NCI-H460 (cell line): ENCODE data around the genes BTBD9 and DAAM2.

DNA sequence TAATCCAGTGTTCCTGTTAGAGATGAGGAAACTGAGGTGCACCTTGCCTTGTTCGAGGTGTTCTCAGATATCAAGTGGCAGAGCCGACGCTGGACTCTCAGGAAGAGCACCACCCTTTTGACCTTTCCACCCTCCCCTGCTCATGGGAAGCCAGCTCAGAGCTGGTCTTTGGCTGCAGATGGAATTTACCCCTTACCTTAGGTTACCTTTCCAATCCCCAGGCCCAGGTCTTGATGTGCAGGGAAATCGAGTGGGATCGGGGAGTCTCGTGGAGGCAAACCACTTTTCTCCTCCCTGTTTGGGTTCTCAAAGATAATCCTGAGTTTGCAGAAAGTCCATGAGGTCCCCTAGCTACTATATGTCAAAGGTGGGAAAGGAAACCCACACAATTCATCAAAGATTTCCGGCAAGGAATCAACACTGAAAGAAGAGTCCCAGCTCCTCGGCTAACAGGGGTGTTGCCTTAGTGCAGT is 62.9 kb upstream of the PIM1 start:
RAMPAGE:
- cytosol, long total RNA, result no peak
- long total RNA, result no peak
- nucleus, long total RNA, result no peak

RAMPAGE:
- cytosol, long total RNA, result no peak
- long total RNA, result no peak
- nucleus, long total RNA, result no peak
Measured at GRCh38 chr6:37136089-37136749, 33.7 kb upstream of the PIM1 start.

DNA sequence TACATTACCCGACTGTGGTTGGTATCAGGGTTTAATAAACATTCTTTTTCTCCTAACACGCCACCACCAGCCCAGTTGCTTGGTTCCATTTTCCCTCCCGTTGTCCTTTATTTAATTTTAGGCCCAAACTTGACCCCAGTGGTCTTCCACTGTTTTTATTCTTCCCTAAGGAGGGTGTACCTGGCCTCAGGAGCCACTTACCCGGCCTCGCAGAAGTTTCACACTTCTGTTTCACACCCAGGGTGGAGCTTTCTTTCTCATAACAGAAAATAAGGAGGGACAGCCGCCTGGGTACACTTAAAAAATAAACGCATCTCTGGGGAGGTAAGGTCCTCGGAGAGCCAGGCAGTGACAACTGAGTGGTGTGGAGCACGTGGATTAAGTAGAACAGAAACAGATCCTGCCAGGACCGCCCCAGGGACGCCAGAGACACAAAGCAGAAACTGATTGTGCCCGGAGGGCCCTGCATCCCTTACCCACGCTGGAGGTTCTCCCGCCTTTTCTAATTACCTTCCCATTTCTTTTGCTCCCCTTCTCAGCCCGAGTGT is 33.0 kb upstream of the PIM1 start:
RAMPAGE:
- cytosol, long total RNA, result no peak
- long total RNA, result no peak
- nucleus, long total RNA, result no peak

DNA sequence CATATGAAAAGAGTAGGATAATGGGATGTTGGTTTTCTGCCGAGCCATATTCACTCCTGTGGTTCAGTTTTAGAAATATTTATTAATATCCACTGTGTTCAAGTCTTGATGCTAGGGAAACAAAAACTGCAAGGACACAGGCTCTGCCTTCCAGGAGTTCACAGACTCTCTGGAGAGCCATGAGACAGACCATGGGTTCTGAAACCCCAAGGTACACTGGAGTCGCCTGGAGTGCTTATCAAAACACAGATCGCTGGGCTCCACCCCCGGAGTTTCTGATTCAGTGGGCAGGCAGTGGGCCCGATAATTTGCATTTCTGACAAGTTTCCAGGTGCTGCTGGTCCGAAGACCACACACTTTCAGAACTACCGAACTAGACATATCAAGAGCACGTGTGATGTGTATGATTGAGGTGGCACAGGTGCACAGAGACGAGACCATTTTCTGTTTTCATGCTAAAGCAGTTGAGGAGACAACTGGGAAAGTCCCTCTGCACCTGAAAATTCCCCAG is 14.6 kb upstream of the PIM1 start:
RAMPAGE:
- cytosol, long total RNA, result no peak
- long total RNA, result no peak
- nucleus, long total RNA, result no peak

DNA sequence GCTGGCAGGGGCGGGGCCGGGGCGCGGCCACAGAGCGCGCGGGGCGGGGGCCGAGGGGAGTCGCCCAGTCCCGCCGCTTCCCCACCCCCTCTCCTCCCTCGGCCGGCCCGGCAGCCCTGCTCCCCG is 149 bp upstream of the PIM1 start:
RAMPAGE:
- cytosol, long total RNA, result no peak
- long total RNA, result no peak
- nucleus, long total RNA, result no peak

RAMPAGE:
- cytosol, long total RNA, result no peak
- long total RNA, result no peak
- nucleus, long total RNA, result no peak
Measured at GRCh38 chr6:37172806-37173684, 3.1 kb downstream of the PIM1 start.

DNA sequence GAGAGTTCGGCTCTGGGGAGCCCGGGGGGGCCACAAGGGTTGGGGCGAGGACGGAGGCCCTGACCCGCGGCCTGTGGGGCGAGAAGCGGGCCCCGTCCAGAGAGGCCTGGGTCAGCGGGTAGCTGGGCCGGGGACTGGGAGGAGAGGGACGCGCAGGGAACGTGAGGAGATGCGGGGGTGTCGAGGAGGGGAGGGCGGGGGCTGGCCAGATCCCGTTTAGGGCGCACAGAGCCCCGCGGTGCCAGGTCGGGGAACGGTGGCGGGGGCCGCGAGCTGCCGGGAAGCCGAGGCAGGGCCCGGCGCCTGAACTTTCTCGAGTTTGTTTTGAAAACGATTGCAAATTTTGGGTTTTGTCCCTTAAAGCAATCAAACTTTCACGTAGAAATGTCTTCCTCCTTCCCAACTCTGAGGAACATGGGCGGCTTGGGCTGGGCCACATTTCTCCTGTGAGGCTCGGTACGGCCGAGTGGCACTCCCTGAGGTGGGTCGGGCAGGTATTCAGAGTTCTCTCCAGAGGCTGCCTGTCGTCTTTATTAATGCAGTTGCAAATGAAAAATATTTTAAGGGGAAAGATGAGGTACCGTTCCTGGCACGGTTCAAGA is 852 bp downstream of the RNF8 start:
RAMPAGE:
- cytosol, long total RNA, result no peak
- long total RNA, result no peak
- nucleus, long total RNA, result no peak

RAMPAGE:
- cytosol, long total RNA, result no peak
- long total RNA, result no peak
- nucleus, long total RNA, result no peak
Measured at GRCh38 chr6:37731893-37732326, 34.2 kb upstream of the MDGA1 start.

RAMPAGE:
- cytosol, long total RNA, result no peak
- long total RNA, result no peak
- nucleus, long total RNA, result no peak
Measured at GRCh38 chr6:37920558-37921400, 101.3 kb downstream of the ZFAND3 start.

GRCh38 chr6:37931276-37932206 is 112.0 kb downstream of the ZFAND3 start:
RAMPAGE:
- cytosol, long total RNA, result no peak
- long total RNA, result no peak
- nucleus, long total RNA, result no peak

DNA sequence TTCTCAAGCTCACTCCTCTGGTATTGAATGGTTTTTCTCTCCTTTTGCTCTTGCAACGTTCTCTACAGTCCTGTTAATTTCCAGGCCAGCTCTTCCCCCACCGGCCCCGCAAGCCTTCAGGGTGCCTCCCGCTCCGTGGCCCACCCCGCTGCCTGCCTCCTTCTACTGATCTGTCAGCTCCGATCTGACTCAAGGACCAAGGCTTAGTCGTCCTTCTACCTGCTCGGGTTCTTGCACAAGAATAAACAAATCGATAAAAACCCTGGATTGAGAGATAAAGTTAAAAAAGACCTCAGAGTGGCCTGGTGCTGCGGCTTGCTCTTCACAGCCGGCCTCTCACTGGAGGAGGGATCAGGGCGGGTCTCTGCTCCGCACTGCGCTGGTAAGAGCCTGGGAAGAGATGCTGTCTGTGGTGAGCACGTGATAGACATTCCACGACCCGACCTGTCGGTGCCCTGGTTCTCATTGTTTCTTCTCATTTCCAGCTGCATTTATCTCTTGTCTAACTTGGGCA is 357.8 kb downstream of the ZFAND3 start:
RAMPAGE:
- cytosol, long total RNA, result no peak
- long total RNA, result no peak
- nucleus, long total RNA, result no peak

RAMPAGE:
- cytosol, long total RNA, result no peak
- long total RNA, result no peak
- nucleus, long total RNA, result no peak
Measured at GRCh38 chr6:38430965-38431424, 208.7 kb downstream of the BTBD9 start.

DNA sequence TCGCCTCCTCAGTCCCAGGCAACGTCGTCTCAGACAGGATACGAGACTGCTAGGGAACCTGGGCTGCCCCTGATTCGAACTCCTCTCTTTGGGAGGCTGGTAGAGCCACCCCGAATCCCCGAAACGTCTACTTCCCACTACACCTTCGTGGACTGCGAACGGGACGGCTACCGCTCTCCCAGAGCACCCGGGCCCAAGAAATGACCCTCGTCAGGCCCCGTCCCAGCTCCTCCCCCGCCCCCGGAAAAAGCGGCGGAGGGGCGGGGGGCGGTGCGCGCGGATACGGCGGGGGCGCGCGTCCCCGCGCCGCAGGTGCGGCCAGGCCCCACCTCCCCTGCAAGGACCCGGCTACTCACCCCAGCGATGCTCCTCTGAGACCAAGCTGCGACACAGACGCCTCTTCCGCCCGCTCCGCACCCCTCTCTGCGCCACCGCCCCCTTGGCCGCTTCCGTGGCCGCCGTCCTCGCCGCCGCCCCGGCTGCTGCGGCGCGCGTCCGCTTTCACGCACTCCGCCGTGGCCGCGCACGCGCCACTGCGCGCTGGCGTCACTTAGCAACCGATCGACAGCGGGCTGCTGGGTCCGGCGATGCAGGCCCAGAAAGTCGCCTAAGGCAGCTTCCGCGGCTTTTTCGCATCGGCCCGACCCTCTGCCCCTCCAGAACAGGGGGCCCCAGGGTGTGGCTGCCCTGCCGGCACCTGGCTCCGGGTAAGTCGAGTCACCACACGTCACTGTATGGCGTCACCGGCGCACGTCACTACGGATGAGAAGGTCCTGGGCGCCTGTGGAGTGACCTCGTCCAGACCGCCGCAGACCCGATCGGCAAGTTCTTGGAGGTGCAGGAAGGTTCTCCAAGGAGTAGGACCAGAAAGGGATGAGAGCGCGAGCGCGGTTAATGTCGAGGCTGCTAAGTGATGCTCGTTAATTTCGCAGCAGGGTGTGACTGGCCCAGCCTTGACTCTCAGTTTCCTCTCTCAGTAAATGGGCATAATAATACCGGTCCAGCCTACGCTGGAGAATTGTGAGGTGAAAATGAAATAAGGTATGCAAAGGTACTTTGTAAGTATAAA is at the start of gene BTBD9:
Gene BTBD9, minus strand, starts transcription at position 486 of the 1,069 bp plus-strand sequence.
RAMPAGE:
- cytosol, long total RNA, result start-site peak on the minus strand centred at position 454 of the sequence, 71 bp wide, 17 and 7 reads in 2 replicates
- long total RNA, result no peak
- nucleus, long total RNA, result start-site peak on the minus strand centred at position 456 of the sequence, 131 bp wide, 23 and 17 reads in 2 replicates

RAMPAGE:
- cytosol, long total RNA, result no peak
- long total RNA, result no peak
- nucleus, long total RNA, result no peak
Measured at GRCh38 chr6:38688374-38688956, 14.5 kb downstream of the GLO1 start.

DNA sequence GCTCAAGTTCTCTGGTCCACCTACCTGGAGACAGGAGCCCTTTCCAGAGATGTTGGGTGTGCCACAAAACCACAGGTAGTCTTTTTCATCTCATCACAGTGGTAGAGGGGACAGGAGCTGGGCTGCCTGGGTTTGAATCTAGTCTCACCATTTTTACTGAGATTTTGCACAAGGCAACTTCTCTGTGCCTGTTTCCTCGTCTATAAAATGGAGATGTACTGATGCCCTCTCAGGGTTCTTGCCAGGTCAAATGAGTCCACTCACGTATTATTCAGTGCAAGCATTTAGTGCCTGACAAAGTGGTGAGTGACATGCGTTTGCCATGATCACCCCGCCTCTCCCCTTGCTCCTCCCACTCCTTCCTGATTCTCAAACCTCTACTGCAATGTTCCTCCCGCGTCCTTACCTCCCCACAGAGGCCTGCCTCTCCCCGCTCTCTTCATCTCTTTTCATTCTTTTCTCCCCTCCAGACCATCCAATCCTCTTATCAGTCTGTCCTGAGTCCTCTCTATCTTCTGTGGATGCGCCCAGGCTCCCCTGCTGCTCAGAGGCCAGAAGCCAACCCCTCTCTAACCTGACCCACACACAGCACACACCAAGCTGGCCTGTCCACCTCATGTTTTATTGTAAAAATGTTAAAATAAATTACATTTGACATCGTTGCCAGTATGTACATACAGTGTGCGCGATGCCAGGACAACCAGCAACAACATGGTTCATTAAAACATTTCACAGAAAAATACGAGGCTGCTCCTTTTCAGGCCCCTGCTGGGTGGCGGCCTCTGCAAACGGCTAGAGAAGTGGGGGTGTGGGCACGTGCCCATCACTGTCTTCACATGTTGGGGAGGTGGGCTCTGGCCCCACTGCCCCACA is 40.7 kb downstream of the KCNK5 start:
RAMPAGE:
- cytosol, long total RNA, result no peak
- long total RNA, result no peak
- nucleus, long total RNA, result no peak

RAMPAGE:
- cytosol, long total RNA, result no peak
- long total RNA, result no peak
- nucleus, long total RNA, result no peak
Measured at GRCh38 chr6:39197251-39198051, 31.8 kb downstream of the KCNK5 start.

DNA sequence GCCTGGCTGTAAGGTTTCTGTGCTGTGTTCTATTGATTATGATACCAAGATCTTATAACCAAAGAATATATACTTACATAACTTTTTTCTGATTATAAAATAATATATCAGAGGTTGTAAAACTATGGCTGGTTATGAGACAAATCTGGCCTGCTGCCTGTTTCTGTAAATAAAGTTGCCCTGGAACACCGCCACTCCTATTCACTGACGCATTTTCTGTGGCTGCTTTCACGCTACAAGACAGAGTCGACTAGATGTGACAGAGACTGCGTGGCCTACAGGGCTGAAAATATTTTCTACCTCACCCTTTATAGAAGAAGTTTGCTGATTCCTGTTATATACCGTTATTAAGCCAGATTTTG is 97.8 kb upstream of the KCNK16 start:
RAMPAGE:
- cytosol, long total RNA, result no peak
- long total RNA, result no peak
- nucleus, long total RNA, result no peak

DNA sequence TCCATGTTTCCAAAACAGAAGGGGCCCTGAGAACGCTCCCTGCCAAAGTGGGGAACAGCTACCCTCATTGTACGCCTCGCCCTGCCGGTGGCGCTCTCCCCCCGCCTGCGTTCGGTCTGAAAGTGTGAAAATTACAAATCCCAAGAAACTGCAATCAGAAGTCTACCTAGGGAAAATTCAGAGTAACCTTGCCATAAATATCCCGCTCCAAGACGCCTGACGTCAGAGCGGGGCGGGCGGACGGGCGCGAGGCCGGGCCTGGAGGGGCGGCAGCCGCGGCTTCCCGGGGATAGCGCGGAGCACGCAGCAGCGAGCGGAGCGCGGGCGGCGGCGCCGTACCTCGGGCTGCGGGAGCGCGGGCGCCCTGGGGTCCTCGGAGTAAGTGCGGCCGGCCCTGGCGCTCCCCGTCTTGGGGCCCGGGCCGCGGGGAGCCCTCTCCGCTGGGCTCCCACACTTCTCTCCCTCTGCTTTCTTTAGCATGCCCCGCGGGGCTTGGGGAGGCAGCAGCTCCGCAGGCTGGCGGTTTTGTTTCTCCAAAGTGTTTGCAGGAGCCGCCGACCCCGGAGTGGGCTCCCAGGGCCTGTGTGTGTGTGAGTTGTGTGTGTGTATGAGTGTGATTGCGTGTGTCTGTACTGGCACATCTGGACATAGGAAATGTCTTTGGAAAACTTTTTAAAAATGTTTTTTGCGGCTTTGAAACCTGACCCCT is at the start of gene DAAM2:
Gene DAAM2, plus strand, starts transcription at position 289 of the 709 bp plus-strand sequence.
RAMPAGE:
- cytosol, long total RNA, result no peak
- long total RNA, result no peak
- nucleus, long total RNA, result no peak

RAMPAGE:
- cytosol, long total RNA, result no peak
- long total RNA, result no peak
- nucleus, long total RNA, result no peak
Measured at GRCh38 chr6:39812286-39813387, 20.5 kb downstream of the DAAM2 start.

DNA sequence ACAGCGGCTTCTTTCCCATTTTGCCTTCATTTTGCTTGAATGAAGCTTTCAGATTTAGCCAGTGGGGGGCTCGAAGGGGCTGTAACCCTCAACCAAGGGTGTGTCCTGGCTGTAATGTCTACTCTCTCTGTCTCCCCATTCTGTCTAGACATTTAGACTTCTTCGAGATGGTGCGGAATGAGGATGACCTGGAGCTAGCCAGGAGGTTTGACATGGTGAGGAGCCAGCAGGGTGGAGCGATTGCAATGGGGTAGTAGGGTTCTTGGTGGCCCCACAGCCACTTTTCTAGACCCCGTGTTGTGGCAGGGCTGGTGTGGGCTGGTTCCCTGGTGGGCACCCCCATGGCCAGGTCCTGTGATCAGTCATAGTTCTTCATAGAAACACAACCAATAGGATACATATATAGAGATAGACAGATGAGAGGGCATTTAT is 62.9 kb downstream of the MOCS1 start:
RAMPAGE:
- cytosol, long total RNA, result no peak
- long total RNA, result no peak
- nucleus, long total RNA, result no peak